Frontal cortex (tissue), 2 donors: ENCODE data around the gene TPRA1.

DNA sequence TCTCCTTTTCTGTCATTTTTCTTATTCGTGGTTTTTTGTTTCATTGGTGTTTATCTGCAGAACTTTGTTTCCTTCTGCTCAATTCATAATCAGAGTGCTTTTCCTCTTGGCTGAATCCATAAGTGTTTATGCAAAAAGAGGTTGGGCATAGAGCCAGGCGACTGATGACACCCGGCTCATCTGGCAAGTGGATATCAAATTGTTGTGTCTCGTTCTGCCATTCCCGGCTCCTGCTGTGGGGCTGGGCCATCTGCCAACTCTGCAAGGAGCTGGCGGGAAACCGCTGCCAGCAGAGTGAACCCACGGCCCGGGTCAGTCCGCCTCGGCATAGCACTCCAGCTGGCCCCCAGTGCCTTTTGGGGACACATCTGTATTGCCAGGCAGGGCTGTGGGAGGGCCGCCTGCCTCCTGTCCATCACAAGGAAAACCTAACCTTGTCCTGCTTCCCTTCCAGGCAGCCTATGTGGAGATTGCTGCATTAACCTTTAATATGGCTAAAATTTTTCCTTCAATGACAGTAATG, 82.9 kb upstream of the ROPN1B start:
- RAMPAGE, long total RNA, result no peak

DNA sequence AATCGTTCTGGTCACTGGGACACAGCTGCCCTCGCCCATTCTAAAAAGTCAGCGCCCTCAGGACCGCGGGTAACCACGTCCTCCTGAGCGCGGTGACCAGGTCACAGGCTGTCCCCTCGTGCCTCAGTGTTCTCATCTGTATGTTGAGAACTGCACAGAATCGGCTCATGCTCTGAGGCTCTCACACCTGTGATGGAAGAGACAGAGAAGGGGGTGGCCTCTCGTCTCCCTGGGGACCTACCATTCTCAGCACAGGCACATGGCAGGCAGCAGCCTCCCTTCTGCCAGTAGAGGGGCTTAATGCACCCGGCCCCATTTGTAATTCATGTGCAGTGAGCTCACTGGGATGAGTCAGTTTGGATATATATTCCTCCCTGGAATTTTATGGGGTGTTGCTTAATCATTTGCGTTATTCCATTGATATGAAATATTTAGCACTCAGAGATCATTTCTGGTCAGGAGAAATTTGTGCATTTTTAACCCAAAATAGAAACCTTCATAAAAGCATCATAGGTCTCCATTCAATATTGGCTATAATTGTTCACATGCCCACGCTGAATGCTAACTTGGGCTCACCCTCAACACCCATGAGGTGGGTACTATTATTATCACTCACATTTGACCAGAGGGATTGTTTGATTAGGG, 51.8 kb upstream of the ROPN1B start:
- RAMPAGE, long total RNA, result no peak

- RAMPAGE, long total RNA, result no peak
Observed at GRCh38 chr3:125957787-125959082, 10.7 kb upstream of the ROPN1B start.

DNA sequence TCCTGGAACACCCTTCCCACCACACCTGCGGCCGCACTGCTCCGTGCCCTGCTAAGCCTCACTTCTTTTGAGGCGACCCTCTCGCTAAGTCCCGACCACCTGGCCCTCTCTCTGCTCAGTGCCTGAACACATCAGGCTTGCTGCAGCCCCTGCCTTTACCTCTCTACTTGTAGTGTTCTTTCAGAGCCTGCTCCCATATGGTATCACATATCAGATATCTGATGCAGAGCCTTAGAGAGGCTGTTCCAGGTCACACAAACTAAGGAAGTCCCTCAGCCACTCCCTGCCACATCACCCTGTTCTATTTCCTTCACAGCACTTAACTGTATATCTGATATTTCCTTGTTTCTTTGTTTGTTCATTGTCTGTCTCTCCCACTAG, 913 bp upstream of the ALDH1L1 start:
- RAMPAGE, long total RNA, result no peak

GRCh38 chr3:126186715-126187106, 6.3 kb upstream of the ALDH1L1 start:
- RAMPAGE, long total RNA, result no peak

- RAMPAGE, long total RNA, result no peak
Observed at GRCh38 chr3:126288372-126288882, 68.8 kb downstream of the KLF15 start.

DNA sequence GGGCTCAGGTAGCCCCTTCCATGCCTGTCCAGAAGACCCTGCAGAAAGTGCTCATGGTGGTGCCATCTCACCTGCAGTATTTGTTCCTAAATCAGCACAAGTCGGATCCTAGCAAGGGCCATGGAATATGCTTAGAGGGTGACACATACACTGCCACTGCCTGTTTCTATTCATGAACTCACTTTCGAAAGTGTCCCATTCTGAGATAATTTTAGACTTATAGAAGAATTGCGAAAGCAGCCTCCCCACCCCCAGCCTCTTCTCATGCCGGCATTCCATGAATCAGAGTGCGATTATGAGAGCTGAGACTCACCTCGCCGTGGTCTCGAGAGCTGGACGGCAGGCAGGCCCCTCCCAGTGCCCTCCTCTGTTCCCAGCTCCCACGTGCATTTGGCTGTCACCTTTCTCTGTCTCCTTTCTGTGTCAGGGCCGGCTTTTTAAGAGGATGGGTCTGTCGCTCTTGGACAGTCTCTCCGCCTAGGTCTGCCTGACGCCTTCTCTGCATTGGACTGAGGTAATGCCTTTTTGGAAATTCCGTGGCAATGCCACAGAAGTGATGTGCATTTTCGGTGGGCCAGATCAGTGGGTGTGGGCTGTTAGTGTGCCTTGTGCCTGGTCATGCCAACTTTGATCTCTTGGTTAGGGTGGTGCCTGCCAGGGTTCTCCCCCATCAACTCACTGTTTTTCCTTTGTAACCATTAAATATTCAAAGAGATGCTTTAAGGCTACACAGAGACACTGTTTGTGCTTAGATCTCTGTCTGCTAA, 63.4 kb downstream of the KLF15 start:
- RAMPAGE, long total RNA, result no peak

DNA sequence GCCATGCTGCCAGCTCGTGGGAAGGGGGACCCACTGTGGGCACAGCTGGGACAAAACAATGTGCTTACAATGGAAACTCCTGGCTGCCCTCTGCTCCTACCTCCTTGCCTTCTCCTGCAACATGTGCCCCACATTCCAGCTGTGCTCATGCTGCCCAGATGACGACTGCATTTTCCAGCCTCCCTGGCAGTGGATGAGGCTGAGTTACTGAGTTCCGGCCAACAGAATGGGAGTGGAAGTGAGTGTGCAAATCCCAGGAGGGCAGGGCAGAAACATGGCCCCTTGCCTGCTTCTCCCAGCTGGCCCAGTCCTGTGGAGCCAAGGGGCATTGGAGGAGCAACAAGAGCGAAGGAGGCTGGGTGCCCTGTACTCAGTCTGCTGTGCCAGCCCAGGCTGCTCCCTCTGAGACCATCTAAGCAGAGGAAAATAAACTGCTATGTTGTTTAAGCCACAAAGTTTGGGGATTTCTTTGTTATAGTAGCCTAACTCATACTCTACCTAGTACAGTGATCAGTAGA, 17.1 kb downstream of the KLF15 start:
- RAMPAGE, long total RNA, result no peak

DNA sequence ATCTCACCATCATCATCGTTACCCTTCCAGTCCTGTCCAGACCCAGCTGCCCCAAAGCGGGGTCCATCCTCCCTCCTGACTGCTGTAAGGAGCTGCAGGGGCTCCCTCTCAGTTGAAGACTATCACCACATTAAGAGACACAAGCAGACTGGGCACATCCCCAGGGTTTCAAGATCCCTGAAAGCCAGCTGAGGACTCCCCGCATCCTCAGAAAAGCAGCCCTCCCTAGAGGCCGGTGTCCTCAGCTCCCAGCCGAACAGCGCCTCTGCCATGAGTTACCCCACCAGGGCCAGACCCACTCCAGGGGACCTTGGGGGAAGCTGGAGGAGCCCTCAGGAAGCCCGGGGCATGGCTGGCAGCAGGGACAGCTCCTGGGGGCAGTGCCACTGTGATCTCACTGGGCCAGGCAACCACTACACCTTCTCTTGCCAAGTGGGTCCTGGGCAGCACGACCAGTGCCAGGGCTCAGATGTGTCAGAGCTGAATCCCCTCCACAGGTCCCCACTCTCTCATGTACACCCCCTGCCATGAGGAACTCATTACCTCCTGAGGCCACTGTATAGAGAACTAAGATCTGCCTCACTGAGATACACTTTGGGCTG, 8.1 kb downstream of the KLF15 start:
- RAMPAGE, long total RNA, result no peak

DNA sequence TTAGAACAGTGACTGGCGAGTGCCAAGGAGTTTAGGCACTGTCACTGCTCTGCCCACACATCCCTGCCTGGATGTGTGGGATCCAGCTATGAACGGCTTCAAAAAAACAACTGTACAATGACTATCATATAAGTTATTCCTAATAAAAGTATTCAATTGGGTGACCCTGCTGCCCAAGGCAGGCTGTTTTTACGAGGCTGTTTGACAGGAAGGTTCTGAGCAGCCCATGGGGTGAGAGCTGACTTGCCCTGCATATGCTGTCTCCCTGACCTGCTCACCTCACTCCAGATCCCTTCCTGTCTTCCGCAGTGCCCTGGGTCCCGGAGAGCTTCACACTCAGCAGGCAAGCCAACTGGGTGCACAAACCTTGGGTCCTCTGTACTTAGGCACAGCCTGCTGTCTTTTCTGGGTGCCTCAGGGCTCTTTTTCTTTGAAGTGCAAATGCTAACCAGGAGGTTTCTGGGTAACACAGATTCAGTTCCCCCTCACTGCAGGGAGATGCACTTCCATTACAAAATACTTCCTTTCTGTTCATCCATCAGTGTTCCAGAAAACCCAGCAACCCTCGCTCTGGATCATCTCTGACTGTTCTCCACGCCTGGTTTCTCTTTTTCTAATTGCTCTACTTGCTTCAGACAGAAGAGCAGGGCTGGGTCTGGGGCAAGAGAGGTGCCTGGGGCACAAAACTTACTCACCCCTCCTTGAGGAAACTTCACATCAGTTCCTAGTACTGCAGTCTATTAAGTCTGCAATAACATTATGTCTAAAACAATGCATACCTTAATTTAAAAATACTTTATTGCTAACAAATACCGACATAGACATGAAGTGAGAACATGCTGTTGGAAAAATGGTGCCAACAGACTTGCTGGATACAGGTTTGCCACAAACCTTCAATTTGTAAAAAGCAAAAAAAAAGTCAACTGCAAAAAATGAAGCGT, 32.7 kb downstream of the ZXDC start:
- RAMPAGE, long total RNA, result no peak

DNA sequence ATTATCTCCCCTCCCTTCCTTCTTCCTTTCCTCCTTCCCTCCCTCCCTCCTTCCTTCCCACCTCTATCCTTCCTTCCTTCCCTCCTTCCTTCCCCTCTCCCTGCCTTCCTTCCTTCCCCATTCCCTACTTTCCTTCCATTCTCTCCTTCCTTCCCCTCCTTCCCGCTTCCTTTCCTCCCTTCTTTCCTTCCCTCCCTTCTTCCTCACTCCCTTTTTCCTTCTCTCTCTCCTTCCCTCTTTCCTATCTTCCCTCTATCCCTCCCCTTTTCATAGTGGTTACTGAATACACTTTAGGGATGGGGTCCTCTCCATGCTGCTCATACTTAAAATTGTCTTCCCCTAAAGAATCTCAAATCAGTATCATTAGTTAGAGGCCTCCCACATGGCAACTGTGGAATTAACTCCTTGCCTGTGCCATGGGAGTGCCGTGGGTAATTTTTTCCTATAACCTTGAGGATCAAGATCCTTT, 40.5 kb upstream of the C3orf22 start:
- RAMPAGE, long total RNA, result no peak

GRCh38 chr3:126730936-126731479, 27.0 kb downstream of the CHCHD6 start:
- RAMPAGE, long total RNA, result no peak

- RAMPAGE, long total RNA, result no peak
Observed at GRCh38 chr3:126917185-126917968, 65.5 kb upstream of the PLXNA1 start.

DNA sequence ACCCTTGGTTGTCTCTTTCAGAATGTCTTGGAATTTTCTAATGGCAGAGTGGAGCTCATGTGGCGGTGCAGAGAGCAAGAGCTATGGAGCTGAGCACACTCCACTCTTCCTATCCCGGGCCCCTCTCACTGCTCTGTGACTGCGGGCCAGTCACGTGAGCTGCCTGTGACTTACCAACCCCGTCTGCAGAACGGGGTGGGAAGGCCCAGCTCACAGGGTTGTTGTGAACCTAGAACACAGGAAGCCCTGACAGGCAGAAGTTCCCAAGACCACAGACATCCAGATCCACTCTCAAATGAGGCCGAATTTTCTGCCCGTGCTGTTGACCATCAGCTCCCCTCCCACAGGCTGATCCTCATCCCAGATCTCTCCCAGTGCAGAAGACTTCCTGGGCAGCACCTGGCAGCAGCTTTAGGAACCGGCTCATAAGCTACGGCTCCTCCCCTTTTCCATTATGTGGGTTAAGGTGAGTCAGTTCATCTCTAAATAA, 35.4 kb upstream of the PLXNA1 start:
- RAMPAGE, long total RNA, result no peak

DNA sequence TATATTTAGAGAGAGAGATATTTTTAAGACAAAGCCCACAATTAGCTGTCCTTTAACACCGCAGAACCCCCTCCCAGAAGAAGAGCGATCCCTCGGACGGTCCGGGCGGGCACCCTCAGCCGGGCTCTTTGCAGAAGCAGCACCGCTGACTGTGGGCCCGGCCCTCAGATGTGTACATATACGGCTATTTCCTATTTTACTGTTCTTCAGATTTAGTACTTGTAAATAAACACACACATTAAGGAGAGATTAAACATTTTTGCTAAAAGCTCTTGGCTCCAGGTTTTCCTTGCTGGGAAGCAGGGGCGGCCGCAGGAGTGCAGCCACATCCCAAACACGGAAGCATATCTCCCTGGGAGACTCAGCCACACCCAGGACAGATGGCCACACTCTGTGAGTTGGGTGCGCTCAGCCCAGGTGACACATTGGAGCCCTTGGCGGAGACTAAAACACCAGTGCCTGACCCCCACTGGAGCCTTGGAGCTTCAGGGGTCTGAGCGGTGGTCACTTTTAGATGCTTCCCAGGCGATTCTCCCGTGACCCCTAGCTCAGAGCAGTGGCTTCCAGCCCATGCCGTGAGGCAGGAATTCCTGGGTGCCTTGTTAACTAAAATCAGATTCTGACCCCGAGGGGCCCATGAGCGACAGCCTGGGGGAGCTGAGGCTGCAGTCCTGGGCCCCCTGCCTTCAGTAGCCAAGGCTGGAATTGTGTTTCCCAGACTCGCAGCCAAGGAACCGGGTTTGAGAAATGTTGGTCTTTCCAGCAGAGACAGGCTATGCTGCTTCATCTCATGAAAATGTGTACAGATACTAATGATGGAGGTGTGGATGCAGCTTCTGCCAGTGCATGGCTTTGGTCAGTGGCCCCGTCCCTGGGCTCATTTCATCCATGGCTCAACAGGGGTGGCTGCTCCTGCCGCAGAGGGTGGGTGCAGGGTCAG, 54.5 kb downstream of the PLXNA1 start:
- RAMPAGE, long total RNA, result no peak

GRCh38 chr3:127135207-127136201, 57.4 kb upstream of the PRR23E start:
- RAMPAGE, long total RNA, result no peak

DNA sequence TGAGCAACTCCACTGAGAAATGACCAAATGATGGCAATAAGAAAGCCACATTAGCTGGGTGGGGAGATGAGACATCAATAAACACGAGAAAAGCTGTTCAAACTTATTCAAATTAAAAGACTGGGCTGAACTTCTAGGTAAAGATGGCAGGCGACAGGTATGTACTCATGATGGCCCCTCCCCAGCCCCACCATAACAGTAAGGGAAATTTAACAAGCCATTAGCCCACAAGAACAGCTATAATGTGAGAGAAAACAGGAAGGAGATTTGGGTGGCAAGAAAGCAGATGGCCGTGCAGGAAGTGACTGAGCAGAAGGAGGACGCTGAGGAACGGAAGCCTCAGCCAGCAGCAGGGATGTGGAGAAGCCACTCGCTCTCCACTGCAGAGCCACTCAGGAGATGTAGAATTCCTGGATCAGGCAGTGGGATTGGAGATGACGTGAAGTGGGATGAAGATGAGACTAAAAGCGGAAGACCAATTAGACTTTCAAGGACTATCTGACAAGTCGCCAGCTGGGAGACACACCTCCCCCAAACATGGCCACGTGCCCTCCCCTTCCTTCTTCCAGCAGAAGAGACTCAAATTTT, 31.1 kb downstream of the PRR23E start:
- RAMPAGE, long total RNA, result no peak

- RAMPAGE, long total RNA, result no peak
Observed at GRCh38 chr3:127525596-127525834, 65.0 kb downstream of the TPRA1 start.

DNA sequence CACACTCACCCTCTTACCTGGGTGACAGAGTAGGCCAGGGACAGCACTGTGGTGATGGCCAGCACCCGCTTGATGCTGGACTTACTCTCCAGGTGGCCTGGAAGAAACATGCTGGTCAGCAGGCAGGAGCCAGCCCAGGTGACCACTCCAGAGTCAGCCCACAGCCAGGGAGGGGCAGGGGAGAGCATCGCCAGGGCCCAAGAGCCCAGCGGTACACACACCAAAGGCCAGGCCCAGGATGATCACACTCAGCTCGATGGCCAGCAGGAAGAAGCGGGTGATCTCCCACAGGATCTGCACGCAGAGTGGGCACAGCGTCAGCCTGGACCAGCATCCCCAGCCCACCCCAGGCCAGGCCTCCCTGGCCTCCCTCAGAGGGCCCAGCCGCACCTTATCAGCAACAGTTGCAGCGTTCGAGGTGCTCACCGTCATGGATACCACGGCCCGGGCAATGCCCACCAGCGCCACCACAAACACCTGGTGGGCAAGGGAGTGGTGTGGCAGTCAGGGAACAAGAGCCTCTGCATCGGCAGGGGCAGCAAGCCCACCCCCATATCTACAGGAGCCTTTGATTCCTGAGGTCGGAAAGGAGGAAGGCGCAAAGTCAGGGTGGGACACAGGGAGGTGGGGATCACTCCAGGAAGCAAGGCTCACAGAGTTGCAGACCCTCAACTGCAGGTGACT, 13.8 kb downstream of the TPRA1 start:
- RAMPAGE, long total RNA, result no peak

DNA sequence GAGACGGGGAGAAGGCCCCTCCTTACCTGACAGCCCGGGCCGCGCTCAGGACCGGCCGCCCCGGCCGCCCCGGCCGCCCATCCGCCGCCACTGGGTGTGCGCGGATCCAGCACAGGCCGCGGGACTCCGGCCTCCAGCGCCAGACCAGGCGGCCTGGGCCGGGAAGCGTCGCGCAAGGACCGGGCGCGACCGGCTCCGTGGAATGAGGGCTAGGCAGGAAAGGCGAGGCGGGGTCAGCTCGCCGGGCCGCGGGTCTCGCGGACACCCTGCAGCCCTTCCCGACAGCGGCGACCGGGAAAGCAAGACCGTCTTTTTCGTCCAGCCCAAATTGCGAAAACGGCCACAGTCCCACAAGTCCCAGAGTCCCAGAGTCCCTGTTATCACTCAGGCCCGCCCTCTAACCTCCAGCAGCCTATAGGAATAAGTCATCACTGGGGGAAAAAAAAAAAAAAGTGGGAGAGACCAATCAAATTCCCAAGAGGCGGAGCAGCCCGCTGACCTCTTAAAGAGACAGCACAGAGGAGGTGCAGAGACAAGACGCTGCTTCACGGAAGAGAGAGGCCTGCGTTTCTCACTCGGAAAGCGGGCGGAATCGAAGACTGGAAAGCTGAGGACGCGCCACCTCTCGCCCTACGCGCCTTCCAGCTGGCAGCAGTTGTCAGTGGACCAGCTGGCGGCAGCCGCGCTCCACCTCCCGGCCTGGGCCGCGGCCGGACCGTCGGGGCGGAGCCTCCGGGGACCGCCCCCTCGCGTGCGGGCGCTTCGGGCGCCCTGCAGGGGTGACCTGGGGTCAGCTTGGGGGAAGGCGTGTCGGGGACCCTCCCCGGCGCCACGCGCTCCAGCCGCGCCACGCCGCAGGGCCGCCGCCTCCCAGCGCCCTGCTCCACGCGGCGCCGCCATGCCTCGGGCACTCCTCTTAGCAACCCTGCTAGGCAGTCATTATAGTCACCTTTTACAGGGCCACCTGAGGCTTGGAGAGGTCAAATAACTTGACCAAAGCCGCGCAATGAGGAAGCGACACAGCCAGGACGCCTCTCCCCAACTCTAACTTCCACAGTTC, at the start of gene TPRA1:
Gene TPRA1, minus strand, starts transcription at position 350 of the 1,060 bp plus-strand sequence.
- RAMPAGE, long total RNA, result no peak